Neural cell (in vitro differentiated cells): ENCODE measurements around the genes RNF39, NRM and TUBB.

DNA sequence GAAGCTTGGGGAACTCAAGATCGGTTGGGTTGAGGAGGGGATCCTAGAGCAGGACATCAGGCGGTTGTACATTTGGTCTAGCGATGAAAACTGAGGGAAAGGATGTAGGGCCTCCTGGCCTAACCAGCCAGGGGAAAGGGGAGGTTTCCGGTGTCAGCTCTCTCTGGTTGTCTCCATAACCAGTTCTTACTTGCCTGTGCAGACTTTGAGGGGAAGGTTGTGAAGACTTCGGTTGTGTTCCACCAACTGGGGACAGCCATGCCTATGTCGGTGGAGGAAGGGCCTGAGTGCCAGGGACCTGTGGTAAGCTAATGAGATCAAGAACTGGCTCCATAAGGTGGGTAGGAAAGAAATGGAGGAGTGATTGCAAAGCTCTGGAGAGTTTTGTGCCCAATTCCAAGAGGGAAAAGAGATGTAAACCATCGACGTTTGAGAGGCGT, 670 bp downstream of the POLR1H start:
- RAMPAGE, long total RNA = no peak

- RAMPAGE, long total RNA = no peak
These were observed 532 bp upstream of the PPP1R11 start for GRCh38 chr6:30066509-30066823.

DNA sequence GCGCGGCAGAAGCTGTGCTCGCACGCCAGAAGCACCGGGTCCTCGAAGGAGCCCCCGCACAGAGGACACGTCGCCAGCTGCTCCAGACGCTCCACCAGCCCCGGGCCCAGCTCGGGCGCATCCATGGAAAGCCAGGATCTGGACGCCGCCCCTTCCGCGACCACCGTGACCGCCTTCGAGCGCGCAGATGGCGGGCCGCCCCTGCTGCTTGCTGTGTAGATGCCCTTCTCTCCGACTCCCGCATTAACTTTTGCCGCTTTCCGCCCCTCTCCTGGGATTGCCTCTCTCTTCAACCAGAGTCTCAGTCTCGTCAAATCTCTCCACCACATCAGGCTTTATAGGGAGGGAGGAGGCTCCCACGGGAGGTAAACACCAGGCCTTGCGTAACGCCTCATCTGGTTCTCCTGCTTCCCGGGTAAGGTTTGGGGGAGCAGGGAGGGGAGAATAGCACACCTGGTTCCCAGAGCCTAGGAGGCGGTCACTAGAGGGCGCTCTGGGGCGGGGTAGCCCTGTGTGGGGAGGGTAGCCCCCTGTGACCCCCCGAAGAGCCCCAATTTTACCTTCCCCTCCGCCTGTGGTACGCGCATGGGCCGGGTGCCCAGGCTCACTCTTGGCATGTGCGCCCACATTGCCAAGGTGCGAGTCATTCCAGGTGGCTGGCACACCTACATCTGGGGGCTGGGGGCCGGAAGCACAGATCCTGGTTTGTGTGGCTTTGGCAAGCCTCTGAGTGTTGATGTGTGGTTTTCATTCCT, at the start of gene RNF39:
TSS of gene RNF39 (minus strand) at position 309 of the 755 bp plus-strand sequence.
- RAMPAGE, long total RNA = no peak

DNA sequence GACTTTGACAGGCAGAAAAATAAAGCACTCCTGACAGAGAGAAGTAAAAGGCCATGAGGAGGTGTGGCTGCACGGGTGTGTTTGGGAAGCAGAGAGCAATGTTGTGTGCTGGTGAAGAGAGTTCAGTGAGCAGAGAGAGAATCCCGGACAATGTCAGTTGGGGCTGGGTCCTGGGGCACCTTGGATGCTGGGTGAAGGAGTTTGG, 7.9 kb downstream of the TRIM40 start:
- RAMPAGE, long total RNA = no peak

DNA sequence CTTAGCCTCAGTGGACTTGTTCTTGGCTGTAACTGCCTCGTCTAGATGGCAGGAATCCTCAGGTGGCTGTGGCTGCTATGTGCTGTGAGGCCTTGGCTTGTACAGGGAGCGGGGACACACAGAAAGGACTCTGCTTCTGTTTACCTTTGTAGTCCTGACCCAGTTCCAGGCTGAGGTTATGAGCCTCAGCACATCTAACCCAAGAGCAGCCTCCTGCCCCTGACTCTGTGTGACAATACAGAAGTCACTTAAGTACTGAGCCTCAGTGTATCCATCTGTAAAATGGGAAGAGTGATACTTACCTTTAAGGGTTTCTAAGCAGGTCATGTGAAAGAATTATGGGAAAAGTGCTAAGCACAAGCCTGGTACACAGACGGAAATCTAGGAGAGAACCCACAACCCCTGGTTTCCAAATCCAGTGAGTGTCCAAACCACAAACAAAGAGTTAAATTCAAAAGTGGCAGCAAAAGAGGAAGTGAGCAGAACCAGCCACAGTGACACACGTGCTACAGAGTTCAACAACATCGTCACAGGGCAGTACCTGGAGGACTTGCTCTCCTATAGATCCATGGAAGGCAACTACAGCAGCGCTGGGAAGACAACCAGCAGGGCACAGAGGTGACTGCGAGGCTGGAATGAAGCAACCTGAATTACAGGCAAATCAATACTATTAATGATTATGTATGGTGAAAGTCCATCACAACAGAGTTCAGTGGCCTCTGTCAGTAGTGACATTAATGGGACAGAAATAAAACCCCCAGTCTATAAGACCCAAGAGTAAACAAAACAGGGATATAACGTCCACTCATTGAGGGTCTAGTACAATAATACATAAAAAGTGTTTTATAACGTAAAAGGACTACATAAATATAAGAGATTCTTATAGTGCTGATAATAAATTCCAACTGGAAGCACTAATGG, 12.5 kb downstream of the TRIM26 start:
- RAMPAGE, long total RNA = no peak

DNA sequence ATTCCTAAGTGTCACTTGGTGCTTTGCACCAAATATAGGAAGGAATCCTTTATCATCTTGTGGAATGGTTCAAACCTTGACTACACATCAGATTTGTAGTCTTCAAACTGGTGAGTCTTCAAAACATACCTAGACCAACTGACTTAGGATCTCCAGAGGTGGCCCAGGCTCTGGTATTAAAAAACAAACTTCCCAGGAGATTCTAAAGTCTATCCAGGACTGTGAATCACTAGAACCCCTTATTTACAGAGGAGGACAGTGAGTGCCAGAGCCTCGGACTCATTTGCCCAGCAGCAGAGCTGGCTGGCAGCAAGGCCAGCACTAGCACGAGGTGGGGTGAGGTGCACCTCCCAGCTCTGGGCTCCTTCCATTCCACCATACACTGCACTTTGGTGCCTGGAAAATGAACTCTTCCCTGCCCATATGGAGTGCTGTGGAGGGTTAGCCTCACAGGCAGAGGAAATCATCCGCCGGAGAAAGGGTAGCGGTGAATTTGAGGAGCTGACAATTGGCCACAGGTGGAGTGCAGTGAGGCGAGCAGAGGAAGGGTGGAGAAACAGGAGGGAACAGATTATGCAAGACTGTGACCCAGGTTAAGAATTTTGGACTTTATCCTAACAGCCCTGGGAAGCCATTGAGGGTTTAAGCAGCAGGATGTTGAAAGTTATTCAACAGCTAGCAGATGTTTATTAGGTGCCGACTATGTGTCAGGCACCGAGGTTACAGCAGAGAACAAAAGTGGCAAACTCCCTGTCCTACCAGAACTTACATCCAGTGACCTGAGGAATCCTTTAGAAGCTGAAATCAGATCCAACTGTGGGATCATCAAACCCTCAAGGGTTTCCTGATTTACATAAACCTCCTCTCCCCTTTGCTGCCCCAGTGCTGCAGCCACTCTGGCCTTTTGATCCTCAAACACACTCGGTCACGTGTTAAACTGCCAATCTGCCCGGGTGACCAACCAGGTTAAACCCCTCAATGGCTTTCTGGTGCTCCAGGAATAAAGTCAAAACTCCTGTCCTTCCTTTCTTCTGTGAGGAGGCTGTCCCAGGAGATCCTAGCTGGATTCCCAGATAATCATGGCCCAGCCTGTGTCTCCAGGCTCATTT, 6.3 kb downstream of the TRIM26 start:
- RAMPAGE, long total RNA = no peak

DNA sequence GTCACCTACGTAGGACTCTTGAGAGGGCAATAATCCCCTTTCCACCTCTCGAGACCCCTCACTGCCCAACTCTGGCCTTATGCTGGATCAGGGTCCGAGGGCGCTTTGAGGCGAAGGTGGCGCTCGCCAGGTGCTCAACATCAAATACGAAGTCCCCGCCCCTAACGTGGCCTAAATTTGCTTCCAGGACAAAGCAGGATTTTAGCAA, 401 bp upstream of the TRIM26 start:
- RAMPAGE, long total RNA = no peak

GRCh38 chr6:30288132-30288994, 38.4 kb upstream of the TRIM39 start:
- RAMPAGE, long total RNA = no peak

DNA sequence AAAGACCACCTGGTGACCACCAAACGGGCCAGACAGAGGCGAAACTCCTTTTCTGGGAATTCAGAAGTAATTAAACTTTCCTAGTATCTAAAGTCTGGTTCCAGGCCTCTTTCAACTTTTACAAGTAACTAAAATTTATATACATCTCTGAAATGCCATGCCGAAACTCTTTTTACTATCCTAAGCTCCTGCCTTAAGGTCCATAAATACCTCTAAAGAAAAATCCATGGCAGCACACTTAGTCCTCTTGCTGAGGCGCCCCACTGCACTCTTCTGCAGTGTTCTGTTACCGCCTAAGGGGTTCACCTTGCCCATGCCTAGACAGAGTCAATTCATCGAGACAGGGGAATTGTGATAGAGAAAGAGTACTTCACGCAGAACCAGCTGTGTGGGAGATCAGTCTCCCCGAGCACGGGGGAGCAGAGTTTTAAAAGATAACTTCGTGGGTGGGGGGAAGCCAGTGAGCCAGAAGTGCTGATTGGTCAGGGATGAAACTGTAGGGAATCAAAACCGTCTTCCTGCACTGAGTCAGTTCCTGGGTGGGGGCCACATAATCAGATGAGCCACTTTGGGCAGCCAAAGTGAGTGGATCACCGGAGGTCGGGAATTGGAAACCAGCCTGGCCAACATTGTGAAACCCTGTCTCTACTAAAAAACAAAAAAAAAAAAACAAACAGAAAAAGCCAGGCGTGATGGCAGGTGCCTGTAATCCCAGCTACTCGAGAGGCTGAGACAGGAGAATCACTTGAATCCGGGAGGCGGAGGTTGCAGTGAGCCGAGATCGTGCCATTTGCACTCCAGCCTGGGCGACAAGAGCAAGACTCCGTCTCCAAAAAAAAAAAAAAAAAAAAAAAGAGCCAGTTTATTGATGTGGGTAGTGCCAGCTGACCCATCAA, 4.3 kb upstream of the TRIM39 start:
- RAMPAGE, long total RNA = no peak

- RAMPAGE, long total RNA = no peak
These were observed 2.5 kb upstream of the RPP21 start for GRCh38 chr6:30342274-30343011.

DNA sequence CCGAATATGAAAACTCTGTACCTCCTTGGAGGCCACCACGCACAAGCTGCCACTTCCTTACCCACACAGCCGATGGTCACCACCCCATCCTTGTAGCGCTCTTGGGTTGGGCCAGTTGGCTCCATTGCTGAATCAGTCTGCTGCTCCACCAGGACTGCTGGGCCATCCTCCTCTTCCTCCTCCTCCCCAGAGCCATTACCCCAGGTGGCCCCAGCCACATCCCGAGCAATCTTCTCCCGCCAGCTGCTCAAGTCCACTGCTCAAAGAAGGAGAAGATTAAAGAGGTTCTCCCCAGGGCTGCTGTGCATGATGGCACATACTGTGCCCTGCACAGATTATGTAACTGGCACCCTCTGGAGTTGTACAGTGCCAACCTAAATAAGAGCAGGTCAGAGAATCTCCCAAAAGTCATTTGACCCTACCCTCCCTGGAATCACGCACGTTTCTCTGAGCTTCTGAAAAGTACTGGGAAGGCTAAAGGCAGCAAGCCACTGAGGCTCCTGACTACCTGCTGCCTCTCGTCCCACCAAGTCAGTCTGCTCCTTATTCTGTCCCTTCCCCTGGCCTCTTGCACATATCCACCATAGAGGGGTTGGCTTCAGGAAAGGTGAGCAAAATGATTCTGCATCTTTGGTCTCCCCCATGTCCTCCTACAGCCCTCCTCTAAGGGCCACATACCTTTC, 3.7 kb downstream of the GNL1 start:
- RAMPAGE, long total RNA = no peak

DNA sequence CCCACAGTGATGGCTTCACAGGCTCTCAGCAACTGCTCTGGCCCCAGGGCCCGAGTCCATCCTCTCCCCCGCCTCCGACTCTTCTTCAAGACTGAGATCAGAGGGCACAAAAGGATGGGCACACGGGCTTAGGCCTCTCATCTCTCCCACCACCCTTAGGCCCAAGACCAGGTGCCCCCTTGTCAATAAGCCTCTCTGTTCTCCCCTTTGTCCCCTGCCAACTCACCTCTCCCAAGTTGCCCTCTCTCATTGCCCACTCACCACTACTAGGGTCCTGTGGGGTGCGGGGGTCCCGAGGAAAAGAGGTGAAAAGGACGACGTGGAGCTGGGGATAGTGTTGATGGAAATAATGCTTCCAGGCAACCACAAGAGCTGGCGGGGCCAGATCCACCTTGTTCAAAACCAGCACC, 3.2 kb downstream of the GNL1 start:
- RAMPAGE, long total RNA = no peak

- RAMPAGE, long total RNA = no peak
These were observed 1.9 kb downstream of the ABCF1 start for GRCh38 chr6:30572945-30573797.

DNA sequence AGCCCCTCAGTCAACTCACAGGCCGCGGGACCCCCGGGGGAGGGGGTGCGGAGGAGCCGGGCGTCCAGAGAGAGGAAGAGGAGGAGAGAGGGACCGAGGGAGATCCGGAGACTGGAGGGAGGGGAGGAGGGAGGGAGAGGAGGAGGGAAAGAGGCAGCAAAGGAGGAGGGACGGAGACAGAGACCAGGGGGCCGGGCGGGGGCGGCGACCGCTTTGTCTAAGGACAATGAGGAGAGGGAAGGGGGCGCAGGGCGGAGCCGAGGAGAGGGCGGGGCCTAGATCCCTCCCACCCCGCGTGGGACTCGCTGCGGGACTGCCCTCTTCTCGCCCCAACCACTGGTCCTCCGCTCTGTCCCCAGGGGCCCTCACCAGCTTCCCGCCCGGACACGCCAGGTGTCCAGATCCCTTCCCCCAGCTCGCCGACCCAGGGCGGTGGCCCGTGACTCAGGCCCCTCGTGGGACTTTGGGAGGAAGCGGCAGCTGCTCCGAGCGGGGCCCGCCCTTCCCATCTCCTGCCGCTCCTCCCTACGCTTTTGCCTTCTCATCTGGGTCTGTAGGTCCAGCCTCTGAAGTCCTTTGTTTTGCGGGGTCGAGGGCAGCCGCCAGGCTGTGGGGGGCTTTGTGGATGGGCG, 766 bp upstream of the PPP1R18 start:
- RAMPAGE, long total RNA = start-site peak on the minus strand centred at position 134 of the sequence, 221 bp wide, 836 and 831 reads in 2 replicates

- RAMPAGE, long total RNA = start-site peak on the minus strand at chr6:30690615-30690985, 44 and 91 reads in 2 replicates
These were observed at the start of gene NRM for GRCh38 chr6:30690240-30691406. Gene NRM (minus strand): TSS chr6:30690984.

GRCh38 chr6:30707339-30707538, 9.8 kb downstream of the MDC1 start:
- RAMPAGE, long total RNA = no peak

- RAMPAGE, long total RNA = no peak
These were observed 925 bp upstream of the TUBB start for GRCh38 chr6:30719178-30719676.

DNA sequence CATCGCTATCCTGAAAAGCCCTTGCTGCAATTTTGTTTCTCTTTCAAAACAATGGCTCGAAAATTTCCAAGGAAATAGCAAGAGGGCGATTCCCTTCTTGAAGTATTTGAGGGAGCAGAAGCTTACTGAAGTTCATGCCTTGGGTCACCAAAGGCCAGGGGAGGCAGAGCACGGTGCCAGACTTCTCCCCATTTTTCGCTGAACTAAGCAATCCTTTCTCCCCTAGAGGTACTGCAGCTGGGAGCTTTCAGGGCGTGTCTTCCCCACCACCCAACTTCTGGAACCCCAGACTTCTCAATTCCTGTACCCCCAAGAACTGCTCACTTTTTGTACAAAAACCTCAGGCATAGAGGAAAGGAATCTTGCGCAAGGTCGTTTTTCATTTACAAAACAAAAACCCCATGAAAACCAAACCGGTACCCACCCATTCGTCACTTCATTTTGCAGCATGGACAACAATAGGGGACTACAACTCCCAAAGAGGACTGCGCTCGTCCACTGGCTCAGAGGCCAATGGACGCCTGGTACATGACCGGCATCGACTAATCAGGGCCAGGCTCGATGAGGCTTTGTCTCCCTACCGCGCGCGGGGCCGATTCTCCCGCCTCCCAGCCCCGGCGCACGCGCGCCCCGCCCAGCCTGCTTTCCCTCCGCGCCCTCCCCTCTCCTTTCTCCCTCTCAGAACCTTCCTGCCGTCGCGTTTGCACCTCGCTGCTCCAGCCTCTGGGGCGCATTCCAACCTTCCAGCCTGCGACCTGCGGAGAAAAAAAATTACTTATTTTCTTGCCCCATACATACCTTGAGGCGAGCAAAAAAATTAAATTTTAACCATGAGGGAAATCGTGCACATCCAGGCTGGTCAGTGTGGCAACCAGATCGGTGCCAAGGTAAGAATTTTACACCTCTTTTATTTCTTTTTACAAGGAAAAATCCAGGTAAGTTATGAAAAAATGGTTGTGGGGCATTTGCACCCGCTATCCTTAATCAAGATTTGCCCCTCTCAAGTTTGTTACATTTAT, at the start of gene TUBB:
TSS of gene TUBB (plus strand) at position 676 of the 1,019 bp plus-strand sequence.
- RAMPAGE, long total RNA = start-site peak on the minus strand centred at position 442 of the sequence, 37 bp wide, 24 and 24 reads in 2 replicates; start-site peak on the plus strand centred at position 675 of the sequence, 59 bp wide, 44,695 and 70,681 reads in 2 replicates

- RAMPAGE, long total RNA = no peak
These were observed 5.7 kb downstream of the TUBB start for GRCh38 chr6:30725723-30726327.

GRCh38 chr6:30740376-30740638, 2.2 kb downstream of the FLOT1 start:
- RAMPAGE, long total RNA = no peak